Pericardium fibroblast (primary cell): Measurements from ENCODE around the gene COMMD7.

DNA sequence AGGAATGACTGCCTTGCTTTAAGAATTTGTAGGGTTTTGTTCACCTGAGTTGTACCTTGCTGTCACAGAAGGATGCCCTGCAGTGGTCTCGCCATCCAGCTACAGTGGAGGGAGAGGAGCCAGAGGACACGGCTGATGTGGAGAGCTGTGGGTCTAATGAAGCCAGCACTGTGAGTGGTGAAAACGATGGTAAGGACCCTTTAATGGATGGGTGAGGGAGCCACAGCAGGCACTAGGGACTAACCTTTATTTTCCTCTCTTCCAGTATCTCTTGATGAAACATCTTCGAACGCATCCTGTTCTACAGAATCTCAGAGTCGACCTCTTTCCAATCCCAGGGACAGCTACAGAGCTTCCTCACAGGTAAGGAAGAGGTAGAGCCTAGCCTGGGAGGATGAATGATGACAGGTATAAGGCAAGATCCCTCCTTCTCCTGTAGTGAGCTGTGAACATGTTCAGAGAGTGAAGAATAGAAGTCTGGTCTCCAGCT is 70.0 kb downstream of the ASXL1 start:
- RAMPAGE, long total RNA = no peak

DNA sequence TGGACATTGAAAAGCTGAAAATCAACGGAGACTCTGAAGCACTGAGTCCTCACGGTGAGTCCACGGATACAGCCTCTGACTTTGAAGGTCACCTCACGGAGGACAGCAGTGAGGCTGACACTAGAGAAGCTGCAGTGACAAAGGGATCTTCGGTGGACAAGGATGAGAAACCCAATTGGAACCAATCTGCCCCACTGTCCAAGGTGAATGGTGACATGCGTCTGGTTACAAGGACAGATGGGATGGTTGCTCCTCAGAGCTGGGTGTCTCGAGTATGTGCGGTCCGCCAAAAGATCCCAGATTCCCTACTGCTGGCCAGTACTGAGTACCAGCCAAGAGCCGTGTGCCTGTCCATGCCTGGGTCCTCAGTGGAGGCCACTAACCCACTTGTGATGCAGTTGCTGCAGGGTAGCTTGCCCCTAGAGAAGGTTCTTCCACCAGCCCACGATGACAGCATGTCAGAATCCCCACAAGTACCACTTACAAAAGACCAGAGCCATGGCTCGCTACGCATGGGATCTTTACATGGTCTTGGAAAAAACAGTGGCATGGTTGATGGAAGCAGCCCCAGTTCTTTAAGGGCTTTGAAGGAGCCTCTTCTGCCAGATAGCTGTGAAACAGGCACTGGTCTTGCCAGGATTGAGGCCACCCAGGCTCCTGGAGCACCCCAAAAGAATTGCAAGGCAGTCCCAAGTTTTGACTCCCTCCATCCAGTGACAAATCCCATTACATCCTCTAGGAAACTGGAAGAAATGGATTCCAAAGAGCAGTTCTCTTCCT is 77.7 kb downstream of the ASXL1 start:
- RAMPAGE, long total RNA = no peak

DNA sequence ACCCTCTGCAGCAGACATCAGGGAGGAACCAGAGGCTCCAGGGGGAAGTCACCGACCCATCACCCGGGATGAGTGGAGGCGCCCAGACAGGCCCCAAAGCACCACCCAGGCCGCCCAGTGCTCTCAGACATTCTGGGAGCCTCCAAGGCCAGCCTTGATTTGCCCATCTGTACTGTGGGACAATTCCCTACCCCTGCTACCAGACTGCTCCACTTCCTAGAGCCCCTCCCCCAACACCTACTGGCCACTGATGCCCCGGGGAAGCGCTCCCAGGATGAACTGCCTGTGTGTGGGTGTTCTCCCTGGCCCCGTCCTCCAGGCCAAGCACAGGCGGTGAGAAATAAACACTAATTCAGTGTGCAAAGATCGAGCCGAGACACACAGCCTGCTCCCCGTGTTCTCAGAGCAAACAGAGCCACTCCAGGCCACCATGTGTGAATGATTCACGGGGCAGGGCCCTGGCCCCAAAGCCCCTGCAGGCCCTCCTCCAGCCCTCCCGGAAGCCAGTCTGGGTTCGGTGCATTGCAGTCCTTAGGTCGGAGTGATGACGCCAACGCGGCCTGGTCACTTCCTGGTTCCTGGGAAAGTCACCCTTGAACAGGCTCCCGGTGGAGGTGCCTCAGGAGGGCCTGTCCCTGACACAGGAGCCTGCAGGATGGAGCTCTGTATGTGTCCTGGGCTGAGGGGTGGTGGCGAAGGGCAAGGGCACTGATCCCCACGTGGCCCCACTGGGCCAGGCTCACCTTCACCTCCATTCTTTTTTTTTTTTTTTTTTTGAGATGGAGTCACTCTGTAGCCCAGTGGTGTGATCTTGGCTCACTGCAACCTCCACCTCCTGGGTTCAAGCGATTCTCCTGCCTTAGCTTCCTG is 107.3 kb downstream of the ASXL1 start:
- RAMPAGE, long total RNA = no peak

DNA sequence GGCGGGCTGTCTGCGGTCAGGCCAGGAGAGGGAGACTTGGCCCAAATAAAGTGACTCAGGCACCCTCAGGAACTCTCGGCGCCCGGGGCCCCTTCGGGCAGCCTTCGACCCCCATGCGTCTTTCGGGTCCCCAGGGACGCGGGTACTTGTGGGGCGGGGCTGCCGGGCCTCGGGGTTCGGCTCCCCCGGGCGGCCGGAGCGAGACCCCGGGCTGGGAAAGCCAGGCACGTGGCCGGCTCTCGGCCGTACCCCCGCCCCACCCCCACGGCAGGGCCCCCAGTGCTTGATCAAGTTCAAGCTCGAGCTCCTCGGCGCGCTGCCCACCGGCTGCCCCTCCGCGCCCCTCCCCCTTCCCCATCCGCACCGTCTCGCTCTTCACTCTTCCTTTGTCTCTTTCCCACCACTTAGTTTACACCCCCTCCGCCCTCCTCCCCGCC is 101.1 kb downstream of the NOL4L start:
- RAMPAGE, long total RNA = no peak

GRCh38 chr20:32584355-32584517 is 897 bp downstream of the NOL4L start:
- RAMPAGE, long total RNA = no peak

GRCh38 chr20:32621085-32621926 is 36.2 kb upstream of the NOL4L start:
- RAMPAGE, long total RNA = no peak

GRCh38 chr20:32708029-32708613 is 34.4 kb upstream of the C20orf203 start:
- RAMPAGE, long total RNA = no peak

- RAMPAGE, long total RNA = no peak
Observed at GRCh38 chr20:32737669-32737993, 5.6 kb downstream of the COMMD7 start.

- RAMPAGE, long total RNA = start-site peak on the minus strand at chr20:32743446-32743477, 90 and 106 reads in 2 replicates
Observed at GRCh38 chr20:32743047-32743809, at the start of gene COMMD7. COMMD7 (minus strand) TSS chr20:32743467.

GRCh38 chr20:32777527-32778199 is 15.5 kb downstream of the DNMT3B start:
- RAMPAGE, long total RNA = no peak

- RAMPAGE, long total RNA = no peak
Observed at GRCh38 chr20:32965528-32965905, 38.7 kb downstream of the SUN5 start.

- RAMPAGE, long total RNA = no peak
Observed at GRCh38 chr20:33113378-33113851, 34.0 kb downstream of the BPIFB4 start.

- RAMPAGE, long total RNA = no peak
Observed at GRCh38 chr20:33235659-33235858, 237 bp upstream of the BPIFA1 start.

GRCh38 chr20:33373078-33373511 is 28.2 kb downstream of the CDK5RAP1 start:
- RAMPAGE, long total RNA = no peak

GRCh38 chr20:33418923-33419549 is 17.7 kb upstream of the CDK5RAP1 start:
- RAMPAGE, long total RNA = no peak

DNA sequence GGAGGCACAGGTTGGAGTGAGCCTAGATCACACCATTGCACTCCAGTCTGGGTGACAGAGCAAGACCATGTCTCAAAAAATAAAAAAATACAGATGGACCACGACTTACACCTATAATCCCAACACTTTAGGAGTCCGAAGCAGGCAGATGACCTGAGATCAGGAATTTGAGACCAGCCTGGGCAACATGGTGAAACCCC is 21.8 kb upstream of the CBFA2T2 start:
- RAMPAGE, long total RNA = no peak

GRCh38 chr20:33507541-33508349 is 17.8 kb downstream of the CBFA2T2 start:
- RAMPAGE, long total RNA = no peak

GRCh38 chr20:33647524-33648425 is 14.4 kb upstream of the C20orf144 start:
- RAMPAGE, long total RNA = no peak

GRCh38 chr20:33662909-33663613 is 934 bp downstream of the C20orf144 start:
- RAMPAGE, long total RNA = no peak

GRCh38 chr20:33694254-33695047 is 8.3 kb upstream of the E2F1 start:
- RAMPAGE, long total RNA = no peak